ENCODE measurements around the gene ANAPC16.

DNA sequence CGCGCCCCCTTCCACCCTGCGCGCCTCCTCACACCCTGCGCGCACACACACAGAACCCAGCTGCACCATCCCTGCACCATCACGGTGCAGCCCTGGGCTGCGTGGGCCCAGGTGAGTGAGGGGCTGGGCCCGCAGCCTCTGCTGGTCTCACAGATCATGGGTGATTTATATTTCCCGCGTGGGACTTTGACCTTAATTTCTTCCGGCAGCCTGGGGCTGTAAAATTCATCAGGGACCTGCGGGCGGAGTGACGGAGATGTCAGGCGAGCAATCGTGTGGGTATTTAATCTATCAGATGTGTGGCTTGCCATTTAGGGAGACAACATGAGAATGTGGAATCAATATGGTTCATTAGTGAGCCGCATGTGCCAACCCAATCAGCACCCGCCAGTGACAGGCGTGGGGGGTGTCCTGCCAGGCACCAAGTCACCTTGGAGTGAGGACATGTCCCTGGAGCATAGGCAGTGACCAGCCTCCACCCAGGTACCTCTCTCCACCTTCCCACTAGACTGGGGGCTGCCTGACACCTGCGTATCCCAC, 57.6 kb downstream of the C10orf105 start:
- PRO-cap, result no peak

DNA sequence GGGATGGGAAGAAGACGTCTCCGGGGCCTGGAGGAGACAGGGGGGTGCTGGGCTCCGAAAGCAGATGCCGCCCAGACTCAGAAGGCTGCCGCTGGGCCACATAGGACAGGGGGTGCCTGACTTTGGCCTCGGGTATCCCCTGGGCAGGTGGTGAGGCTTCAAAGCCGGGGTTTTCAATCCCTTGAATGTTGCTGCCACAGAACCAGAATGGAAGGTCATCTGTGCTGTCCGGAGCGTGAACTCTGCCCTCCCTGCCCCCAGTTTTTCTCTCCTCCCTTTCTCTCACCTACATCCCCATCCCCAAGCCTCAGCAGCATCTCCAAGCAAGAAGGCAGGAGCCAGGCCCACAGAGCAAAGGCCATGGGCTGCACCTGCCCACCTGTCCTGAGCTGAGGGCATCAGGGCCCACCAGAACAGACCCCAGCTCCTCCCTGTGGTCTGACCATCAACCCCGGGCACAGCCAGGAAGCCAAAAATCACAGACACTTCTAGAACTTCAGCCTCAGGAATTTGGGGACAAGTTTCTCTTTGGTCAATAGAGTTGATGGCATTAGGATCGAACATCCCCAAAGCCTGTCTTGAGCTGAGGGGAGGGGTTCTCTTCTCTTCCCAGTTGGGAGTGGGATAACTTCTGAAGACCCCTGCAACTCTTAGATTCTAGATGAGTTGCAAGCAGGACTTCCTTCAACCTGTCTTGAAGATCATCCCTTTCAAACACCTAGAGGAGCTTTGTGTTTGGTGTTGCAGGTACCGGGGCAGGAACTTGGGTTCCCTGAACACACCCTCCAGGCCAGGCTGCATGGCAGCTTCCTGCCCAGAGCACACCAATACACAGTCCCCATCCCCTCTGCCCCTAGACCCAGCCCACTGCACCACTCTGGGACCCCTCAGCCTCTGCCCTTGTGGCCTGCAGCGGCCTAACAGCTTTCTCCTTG, 21.4 kb downstream of the VSIR start:
- PRO-cap, result no peak

DNA sequence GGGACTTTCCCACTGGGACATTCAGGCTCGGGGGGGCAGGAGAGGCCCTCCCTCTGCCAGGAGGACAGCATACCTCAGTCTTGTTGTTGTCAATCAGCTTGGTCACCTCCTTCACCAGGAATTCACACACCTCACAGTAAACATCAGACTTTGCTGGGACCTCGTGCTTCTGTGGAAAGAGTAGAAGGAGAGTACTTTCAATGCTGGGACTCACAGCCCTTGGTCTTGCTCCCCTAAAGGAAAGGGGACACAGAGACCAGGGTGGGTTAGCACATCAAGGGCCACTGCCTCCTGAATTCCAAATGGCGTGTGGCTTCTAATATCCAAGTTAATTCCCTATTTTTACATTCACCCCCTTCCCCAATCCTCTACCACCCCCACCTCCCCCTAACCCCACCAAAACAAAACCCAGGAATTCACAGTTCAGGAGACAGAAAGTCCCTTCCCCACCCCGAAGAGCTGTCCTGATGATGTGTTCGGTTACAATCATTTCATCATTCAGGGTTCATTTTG, 30.8 kb downstream of the PSAP start:
- PRO-cap, result no peak

GRCh38 chr10:71858169-71858662, 7.2 kb upstream of the PSAP start:
- PRO-cap, result no peak

DNA sequence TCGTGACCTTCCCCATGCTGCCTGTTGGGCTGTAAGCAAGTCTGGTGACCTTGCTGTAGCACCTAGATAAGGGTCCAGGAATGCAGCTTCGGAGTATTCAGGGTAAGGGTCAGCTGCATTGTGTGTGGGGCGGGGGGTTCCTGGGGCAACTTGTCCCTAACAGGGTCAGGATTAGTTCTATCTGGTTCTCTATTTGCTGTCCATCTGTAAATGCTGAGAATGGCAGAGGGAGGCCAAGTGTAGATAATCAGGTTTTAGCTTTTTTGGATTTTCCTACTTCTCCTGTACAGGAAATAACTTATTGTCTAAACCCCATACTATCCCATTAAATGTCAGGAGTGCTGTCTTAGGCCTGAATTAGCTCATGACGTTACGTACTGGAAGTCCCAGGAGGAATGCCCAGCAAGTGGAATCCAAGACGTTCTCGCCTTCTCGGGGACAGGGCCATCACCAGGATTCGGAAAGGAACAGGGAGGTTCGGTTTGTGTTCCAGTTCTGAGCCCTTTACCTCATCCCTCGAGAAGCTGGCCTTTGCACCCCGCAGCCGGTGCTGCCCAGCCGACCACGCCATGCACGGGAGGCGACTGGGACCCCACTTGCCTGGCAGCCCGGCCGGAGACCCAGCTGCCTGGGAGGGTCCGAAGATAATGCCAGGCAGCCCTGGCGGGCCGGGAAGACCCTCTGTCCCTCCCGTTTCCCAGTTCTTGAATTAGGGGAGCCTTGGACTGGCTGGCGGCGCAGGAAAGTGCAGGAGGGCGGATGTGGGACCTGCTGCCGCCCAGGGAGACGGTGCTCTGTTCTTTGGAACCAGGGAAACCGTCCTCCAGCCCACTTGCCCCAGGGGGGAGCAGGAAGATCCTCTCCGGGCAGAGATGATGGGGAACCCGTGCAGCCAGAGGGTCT, 906 bp upstream of the CHST3 start:
- PRO-cap, result no peak

DNA sequence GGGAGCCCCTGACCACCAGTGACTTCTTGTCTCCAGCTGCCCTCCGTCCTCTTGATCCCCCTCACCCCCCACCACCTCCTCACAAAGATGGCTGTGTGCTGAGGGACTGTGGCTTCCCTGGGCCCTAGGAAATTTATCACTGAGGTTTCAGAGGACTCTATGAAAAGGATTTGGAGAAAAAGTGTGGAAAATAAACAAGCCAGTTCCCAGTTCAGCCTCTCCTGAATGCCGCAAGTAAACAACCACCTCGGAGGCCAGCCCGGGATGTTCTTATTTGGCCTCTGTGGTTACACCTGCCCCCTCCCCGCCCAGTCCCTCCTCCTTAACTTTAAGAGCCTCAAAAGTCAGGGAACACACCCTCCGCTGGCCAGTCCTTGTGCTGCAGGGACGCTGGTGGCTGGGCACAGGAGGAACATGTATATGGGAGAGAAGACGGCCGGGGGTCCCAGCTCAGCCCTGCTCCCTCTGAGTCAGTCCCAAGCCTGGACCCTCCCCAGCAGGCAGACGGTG, 6.0 kb downstream of the CHST3 start:
- PRO-cap, result no peak

- PRO-cap, result no peak
Measured at GRCh38 chr10:71981063-71981813, 17.0 kb downstream of the CHST3 start.

DNA sequence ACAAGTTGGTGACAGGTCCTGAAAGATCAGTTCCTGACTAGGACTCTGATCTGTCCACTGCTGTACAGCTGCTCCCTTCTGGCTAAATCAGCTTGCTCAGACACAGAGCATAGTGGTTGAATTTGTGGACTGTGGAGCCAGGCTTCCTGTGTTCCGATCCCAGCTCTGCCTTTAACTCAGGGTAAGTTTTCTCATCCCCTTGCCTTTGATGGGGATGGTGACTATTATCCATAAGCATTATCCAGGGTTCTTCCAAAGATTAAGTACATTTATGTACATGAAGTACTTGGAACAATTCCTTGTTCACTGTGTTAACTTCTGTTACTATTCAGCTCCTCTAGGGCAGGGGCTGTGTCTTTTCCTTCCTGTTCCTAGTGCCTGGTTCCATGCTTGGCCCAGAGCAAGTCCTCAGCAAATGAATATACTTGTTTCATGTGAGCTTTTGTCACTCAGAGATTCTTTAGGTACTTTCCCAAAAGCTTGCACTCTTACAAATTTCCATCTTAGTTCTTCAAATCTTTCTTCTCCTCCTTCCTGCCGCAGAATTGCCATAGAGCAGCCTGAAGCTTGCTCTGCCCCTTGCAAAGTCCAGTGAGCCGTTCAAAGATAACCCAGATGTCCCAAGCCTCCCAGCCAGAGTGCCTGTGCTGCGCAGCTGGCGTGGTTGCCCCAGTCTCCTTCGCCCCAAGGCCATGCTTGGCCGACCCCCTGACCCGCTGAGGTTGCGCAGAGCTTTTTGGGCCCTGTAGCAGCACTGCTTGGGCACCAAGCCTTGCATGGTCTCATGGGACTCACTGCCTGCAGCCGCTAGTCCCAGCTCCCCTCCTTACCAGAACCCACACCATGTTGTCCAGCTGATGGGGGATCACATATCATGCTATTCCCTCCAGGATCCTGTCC, 20.5 kb downstream of the CHST3 start:
- PRO-cap, result no peak

DNA sequence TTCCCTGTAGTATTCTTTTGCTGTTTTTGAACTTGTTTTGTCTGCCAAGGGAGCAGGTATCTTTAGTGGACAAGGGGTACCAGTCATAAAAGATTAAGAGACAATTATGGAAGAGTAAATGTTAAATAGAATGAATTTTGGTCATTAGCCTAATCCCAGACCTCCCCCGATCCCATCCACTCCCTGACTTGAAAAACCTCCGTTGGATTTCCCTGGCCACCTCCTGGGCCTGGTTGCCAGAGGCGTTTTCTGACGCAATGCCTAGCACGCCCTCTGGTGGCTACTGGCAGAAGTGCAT, 40.0 kb downstream of the SPOCK2 start:
- PRO-cap, result no peak

- PRO-cap, result no peak
Measured at GRCh38 chr10:72062697-72063274, 25.6 kb downstream of the SPOCK2 start.

DNA sequence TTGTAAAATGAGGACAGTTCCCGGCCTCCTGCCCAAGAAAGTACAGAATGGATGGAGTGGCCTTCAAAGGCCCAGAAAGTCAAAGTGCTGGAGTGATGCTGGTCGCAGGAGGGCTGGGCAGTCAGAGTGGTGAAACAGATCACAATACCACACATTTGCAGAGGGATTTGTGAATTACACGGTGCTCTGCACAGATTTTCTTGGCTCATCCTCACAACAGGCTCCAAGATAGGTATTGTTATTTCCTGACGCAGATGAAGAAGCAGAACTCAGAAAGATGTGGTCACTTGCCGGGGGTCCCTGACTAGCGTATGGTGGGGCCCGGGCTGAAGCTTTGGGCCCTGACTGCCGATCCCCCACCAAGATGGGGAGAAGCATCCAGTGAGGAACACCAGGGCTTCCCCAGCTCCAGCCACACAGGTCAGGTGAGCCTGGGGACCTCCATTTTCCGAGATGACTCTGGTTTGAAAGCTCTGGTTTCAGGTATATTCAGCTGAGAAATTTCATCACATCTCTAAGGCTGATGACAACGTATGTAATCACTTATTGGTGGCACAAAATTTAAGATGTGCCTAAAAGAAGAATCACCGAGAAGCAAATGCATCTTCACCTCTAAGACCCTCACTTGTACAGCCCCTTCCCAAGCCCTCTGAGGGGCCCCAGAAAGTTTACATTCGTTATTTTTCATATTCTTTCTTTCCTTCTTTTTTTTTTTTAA, 22.6 kb downstream of the SPOCK2 start:
- PRO-cap, result no peak

GRCh38 chr10:72098445-72099009, 10.2 kb upstream of the SPOCK2 start:
- PRO-cap, result no peak

GRCh38 chr10:72215635-72216627, at the start of gene ANAPC16:
ANAPC16 (plus strand) TSS chr10:72216012.
- PRO-cap, result bidirectional peak, plus-strand start at chr10:72216029, minus-strand start at chr10:72215956; bidirectional peak, plus-strand start at chr10:72216386, minus-strand start at chr10:72216297

GRCh38 chr10:72223567-72224230, 7.6 kb upstream of the ASCC1 start:
- PRO-cap, result no peak

DNA sequence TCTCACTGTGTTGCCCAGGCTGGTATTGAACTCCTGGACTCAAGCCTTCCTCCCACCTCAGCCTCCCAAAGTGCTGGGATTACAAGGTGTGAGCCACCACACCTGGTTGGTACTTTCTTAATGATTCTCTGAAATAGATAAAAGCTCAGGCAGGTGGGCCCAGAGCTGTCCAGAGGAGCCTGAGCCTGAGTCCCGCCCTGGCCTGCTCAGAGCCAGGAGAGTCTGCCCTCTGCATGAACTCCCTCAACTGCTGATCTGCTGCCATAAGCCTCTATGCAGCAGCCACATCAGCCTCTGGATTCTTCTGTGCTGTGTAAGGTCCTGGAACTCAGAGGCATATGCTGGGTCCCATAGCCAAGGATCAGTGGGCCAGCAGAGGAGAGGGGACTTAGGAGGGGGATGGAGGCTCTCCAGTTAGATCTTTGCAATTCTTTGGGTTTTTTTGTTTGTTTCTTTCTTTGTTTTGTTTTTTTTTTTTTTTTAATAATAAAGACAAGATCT, 23.0 kb upstream of the DDIT4 start:
- PRO-cap, result no peak

- PRO-cap, result no peak
Measured at GRCh38 chr10:72316424-72316815, 38.3 kb downstream of the DNAJB12 start.

GRCh38 chr10:72318292-72318811, 36.4 kb downstream of the DNAJB12 start:
- PRO-cap, result no peak

DNA sequence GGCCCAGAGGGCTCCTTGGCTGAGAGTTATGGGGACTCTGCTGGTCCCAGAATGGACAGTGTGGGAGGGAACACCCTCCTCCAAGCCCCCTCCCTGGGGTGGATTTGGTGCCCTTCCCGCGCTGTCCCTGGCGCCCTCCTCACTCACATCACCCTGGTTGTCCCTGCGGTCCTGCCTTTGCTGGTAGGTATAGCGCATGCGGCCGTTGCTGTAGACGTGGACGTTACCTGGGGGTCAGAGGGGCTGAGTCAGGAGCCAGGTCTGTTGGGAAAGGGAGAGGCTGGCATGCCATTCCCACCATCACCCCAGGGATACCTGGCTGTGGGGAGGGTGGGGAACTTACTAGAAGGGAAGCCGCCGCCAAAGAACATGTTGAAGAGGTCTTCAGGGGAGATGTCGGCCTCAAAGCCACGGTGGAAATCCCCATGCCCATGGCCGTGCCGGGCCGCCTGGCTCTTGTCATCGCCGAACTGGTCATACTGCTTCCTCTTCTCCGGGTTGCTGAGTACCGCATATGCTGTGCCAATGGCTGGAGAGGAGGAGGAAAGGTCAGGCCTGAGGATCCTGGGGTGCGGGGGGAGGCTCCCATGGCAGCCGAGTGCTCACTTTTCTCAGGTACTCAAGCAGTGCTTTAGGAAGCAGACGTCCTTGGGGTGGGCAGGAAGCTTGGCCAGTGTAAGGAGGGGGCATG, 13.9 kb downstream of the DNAJB12 start:
- PRO-cap, result no peak

DNA sequence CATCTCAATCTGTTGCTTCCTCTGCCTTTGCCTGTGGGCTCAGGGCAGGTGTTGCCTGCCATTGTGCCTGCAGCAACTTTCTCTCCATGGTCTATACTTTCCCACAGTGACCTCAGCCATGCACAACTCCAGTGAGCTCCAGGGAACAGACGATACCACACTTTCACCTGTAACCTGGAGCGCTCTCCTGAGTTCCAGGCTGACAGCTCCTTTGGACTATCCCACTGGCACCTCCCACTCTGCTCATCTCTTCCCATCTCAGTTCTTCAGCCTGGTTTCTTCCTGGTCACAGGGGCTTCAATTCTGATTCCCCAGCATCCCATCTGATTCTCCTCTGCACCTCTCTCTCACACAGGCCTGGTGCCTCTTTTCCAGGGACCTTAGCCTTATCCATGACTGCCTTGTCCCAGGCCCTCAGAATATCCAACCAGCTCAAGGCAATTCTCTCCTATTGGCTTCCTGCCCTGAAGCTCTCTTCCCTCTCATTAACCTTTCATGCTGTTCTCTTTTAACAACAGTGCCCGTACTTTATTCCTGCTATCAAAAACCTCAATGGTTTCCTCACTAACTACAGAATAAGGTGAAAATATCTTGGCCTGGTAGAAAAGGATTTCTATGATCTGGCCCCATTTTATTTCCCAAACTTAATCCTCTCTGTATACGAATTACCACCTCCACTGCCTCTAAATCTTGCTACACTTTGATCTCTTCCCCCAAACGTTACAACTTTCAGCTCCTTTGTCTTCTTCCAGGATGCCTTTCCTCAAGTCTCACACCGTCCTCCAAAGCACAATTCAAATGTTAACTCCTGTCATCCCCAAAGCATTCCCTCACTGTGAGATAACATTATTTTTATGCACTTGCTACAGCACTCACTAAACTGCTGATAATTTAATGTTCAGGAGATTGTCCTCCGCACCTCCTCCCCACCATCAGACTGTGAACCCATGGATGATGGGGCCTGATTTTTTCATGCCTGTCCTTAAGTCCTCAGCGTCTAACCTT, 2.8 kb downstream of the DNAJB12 start:
- PRO-cap, result unidirectional peak, minus-strand start at position 936 of the sequence

DNA sequence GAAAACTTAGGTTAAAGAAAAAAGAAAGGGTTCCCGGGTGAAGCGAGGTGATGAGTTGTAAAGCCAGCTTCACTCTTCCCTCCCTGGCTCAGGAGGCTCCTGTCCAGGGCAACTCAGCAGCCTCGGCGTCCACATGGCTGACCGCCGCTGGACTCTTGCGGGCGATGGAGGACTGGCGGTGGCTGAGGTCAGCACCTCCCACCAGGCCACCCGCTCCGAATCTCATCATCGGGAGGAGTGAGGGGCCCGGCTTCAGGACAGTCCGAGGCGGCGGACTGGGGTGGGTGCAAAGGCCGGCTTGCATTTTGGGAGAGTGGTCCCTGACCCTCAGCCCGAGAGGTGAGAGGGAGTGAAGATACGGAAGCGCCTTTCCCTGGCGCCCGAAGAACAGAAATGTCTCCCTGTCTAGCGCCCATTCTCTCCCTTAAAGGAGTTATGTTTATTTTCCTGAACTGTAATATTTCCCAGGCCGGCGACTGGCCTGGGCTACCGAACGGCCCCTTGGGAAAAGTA, 728 bp downstream of the DNAJB12 start:
- PRO-cap, result bidirectional peak, plus-strand start outside the sequence, minus-strand start at position 426 of the sequence

Measured in type B pancreatic cell (in vitro differentiated cells).